ENCODE measurements around the genes SLC25A23, DENND1C, MBD3L2 and ELAVL1.

DNA sequence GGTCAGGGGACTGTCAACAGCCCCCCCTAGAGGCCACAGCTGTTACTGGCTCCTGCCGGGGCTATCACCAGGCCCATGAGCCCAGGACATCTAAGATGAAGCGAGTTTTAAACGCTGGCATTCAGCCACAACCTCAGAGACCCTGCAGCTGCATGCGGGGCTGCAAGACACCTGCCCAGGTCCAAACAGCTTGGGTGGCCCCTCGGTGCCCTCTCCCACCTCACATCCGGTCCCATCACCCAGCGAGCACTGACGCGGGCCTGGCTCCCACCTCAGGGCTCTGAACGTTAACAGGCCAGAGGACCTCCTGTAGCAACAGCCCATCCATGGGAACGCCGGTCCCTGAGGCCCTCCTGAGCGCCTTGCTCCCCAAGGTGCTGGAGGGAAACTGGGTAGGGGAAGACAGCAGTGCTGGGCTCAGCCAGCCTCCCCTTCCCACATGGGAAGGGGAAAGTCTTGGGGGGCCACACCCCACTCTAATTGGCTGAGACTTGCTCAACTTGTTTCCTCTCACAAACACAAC lies 12.0 kb downstream of the KHSRP start:
- PRO-cap, 10 experiments: peak in 3 of 10 experiments; most common minus-strand start position 286 of the sequence (in 3)

DNA sequence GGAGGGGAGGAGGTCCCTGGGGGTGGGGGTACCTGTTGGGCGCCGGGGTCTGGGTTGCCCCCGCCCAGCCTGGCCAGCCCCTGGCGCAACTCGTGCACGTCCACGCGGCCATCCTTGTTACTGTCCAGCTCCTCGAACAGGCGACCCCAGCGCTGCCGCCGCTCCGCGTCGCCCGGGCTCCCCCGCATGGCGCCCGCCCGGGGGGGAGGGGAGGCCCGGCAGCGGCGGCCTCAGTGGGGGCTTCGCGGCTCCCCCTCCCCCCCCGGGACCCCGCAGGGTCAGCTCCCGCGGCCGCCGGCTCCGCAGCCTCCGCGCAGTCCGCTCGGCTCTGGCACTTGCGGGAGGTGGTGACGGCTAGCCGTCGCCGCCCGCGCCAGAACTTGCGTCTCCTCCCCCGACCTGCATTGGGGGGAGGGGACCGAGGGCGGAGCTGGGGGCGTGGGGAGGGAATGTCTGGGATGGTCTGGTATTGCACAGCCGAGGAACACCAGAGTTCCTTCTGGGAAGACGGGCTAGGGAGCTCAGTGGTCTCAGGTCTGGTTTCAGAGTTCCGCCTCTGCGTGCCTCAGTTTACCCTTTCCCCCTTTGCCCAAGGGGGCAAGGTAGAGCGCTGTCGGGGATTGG lies at the start of gene SLC25A23:
Gene SLC25A23 (minus strand): TSS at position 352 of the 624 bp plus-strand sequence.
- PRO-cap, 10 experiments: peak in 10 of 10 experiments; most common plus-strand start position 490 of the sequence (in 10); most common minus-strand start position 346 of the sequence (in 4)

- PRO-cap, 10 experiments: no peak in any of the 10 experiments
Measured at GRCh38 chr19:6470170-6470406, 6.0 kb downstream of the CRB3 start.

GRCh38 chr19:6481599-6482414 lies at the start of gene DENND1C:
Gene DENND1C (minus strand): TSS chr19:6481787.
- PRO-cap, 10 experiments: peak in 1 of 10 experiments; most common minus-strand start chr19:6481787 (in 1)

DNA sequence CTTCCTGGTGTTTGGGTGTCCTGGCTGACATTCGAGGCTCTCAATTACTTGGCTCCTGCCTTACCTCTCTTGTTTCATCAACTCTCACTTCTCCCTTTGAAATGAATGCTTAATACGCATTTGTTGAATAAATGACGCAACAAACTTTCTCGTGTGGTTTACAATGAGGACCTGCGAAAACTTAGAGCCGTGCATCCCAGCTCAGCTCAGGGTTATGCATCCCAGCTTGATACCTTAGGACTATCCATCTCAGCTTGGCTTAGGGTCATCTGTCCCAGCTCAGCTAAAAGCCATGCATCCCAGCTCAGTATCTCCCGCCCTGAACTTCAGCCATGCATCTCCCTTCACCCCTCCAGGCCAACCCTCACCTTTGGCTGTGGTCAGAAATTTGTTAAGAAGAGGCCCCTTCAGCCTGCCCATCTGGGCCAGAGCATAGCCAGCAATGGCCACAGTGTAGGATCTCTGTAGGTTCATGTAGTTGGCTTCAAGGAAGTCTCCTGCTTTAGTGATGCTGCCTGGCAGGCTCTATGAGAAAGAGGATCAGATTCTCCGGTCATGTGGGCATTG lies 16.5 kb upstream of the TNFSF14 start:
- PRO-cap, 10 experiments: no peak in any of the 10 experiments

GRCh38 chr19:6716906-6717614 lies 3.4 kb downstream of the C3 start:
- PRO-cap, 10 experiments: no peak in any of the 10 experiments

DNA sequence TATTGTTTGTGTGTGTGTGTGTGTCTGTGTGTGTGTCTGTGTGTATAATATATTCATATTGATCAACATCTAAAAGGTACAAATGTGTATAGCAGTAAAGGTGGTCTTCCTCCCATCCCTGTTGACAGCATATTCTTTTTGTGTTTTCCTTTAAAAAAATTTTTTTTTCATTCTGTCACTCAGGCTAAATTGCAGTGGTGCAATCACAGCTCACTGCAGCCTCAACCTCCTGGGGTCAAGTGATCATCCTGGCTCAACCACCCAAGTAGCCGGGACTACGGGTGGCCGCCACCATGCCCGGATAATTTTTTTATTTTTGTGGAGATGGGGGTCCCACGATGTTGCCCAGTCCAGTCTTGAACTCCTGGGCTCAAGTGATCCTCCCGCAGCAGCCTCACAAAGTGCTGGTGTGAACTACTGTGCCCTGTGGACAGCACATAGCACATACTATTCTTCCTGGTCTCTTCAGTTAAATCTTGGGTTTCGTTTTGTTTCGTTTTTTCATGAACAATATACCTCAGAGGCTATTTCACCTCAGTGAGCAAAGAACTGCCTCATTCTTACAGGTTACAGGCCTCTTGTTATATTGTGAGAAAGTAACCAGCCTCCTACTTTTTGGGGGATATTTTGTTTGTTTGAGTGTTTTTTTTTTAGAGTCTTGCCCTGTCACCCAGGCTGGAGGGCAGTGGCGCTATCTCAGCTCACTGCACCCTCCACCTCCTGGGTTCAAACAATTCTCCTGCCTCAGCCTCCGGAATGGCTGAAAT lies 1.2 kb upstream of the C3 start:
- PRO-cap, 10 experiments: peak in 2 of 10 experiments; most common plus-strand start position 557 of the sequence (in 2); most common minus-strand start position 398 of the sequence (in 1)

DNA sequence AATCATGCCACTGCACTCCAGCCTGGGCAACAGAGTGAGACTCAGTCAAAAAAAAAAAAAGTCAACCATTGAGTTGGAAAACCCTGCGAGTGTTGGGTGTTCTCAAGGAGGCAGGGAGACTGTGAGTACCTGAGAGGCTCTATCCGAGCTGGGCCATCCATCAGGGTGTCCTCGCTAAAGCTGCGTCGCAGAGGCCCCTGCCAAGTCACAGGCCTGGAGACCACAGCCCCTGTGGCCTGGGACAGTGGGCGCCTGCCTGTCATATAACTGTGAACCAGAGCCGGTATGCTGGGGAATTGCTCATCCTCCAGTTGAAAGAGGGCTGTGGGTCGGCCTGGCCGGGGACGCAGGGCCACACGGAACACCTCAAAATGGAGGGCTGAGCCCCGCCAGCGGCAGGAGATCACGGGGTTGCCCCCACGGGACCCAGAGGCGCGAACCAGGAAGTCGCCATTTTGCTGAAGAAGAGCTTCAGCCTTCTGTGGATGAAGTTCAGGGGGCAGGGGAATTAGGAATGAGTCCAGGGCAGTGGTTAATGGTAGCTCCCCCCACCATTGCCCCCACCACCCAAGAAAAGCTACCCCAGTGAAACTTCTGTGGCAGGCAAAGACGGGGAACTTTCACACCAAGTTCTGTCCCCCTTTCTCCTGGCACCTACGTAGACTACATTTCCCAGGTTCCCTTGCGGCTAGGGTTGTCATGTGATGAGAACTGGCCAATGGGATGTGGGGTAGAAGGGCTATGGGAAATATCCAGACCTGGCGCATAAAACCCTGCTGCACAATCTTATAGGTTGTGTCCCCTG lies 6.5 kb downstream of the SH2D3A start:
- PRO-cap, 10 experiments: no peak in any of the 10 experiments

DNA sequence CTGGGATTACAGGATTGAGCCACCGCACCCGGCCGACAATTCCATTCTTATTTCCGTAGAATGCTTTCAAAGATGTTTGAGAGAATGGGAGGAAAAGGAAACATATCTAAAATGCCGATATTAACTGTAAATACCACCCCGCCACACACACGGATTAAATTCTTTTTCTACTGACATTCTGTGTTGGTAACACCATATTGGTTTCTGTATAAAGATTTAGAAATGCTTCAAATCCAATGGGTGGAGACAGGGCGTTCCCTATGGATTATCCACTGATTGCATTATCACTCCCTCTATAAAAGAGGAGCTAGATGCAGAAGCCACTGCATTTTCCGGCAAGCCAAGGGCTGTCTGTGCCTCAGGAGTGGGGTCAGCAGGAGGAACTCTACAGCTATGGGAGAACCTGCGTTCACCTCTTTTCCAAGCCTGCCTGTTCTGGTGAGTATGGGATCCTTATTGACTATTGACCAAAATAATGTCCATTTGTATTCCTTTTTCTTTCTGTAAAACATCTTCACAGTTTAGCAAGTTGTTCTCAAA lies at the start of gene MBD3L2:
Gene MBD3L2 (plus strand): TSS at position 341 of the 540 bp plus-strand sequence.
- PRO-cap, 10 experiments: no peak in any of the 10 experiments

GRCh38 chr19:7145412-7145860 lies 75.9 kb downstream of the ZNF557 start:
- PRO-cap, 10 experiments: no peak in any of the 10 experiments

DNA sequence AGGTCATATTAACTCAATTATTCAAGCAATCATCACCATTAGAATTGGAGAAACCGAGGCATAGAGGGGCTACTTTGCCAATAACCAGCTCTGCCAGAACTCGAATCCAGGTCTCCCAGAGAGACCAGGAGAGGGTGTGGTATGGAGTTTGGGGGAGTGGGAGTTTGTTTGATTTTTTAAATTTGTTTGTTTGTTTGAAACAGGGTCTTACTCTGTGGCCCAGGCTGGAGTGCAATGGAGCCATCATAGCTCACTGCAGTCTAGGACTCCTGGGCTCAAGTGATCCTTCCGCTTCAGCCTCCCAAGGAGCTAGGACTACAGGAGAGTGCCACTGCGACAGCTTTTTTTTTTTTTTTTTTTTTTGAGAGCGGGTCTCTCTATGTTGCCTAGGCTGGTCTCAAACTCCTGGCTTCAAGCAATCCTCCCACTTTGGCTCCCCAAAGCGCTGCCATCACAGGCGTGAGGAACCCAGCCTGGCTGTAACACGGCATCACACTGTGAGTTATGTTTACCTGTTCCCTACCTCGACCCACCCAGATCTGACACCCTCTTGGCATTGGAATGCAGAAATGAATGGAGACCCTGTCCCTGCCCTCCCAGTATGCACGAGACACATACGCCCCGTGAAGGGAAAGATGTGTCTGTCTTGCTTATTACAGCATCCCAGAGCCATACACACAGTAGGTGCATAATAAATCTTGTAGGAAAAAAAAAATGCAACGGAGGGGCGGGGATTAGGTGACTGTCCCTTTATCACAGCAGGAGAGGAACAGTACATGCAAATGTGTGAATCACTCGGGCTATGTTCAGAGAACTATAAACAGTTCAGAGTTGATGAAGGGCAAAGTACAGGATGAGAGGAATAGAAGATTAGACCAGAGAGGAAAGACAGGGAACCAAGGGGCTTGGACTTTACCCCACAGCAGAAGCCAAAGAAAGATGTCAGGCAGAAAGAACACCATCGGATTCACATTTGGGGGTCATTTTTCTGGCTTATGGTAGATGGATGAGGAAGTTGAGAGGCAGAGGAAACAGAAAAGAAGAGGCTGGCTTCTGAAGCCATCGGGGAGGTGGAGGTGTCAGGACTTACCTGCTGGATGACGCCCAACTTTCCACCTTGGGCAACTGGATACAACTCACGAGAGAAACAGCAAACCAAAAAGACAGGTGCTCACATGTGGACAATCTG lies 94.6 kb downstream of the INSR start:
- PRO-cap, 10 experiments: no peak in any of the 10 experiments

DNA sequence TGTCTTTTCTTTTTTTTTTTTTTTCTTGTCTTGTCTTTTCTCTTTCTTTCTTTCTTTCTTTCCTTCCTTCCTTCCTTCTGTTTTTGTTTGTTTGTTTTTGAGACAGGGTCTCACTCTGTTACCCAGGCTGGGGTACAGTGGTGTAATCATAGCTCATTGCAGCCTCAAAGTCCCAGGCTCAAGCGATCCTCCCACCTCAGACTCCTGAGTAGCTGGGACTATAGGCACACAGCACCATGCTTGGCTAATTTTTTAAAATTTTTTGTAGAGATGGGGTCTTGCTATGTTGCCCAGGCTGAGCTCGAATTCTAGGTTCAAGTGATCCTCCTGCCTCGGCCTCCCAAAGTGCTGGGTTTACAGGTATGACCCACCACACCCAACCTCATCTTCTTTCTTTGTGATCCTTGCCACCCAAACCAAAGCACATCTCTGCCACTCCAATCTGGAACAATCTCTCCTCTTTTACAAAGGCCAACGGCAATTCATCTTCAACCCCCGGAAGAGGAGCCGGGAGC lies 38.7 kb downstream of the INSR start:
- PRO-cap, 10 experiments: no peak in any of the 10 experiments

DNA sequence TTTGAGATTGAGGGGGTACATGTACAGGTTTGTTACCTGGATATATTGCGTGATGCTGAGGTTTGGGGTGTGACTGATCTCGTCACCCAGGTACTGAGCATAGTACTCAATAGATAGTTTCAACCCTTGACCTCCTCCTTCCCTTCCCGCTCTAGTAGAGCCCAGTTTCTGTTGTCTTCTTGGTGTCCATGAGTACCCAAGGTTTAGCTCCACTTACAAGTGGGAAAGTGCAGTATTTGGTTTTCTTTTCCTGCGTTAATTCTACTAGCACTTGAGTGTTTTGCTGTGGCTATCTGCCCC lies 47.1 kb downstream of the ARHGEF18 start:
- PRO-cap, 10 experiments: no peak in any of the 10 experiments

GRCh38 chr19:7789357-7789965 lies 26.4 kb downstream of the CLEC4M start:
- PRO-cap, 10 experiments: peak in 2 of 10 experiments; most common plus-strand start chr19:7789768 (in 1)

GRCh38 chr19:7914531-7914716 lies 206 bp upstream of the TGFBR3L start:
- PRO-cap, 10 experiments: no peak in any of the 10 experiments

DNA sequence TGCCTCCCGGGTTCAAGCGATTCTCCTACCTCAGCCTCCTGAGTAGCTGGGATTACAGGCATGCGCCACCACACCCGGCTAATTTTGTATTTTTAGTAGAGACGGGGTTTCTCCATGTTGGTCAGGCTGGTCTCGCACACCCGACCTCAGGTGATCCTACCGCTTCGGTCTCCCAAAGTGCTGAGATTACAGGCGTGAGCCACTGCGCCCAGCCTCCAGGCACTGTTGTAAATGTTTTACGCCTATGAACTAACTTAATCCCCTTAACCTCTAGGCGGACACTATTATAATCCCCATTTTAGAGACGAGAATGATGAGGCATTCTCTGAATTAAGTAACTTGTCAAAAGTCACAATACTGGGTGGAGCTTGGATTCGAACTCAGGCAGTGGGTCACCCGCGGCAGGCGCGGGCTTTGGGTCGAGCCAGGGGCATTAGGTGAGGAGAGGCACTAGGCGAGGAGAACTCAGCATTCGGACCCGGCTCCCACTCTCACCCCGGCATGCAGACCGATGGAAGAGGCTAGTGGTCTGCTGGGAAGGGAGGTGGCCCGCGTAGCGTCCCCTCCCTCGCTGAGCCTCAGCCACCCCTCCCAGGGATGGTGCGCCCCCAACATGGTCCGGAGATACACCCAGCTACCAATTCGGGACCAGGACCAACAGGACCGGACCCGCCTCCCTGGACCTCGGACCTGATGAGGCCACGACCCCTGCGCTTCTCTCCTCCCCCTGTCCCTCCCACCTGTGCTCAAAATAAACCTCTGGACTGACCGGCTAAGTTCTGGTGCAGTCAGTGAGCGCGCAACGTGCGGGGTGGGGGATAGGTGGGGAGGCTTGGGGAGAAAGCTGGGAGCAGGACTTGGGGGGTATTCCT lies 1.6 kb upstream of the SNAPC2 start:
- PRO-cap, 10 experiments: peak in 1 of 10 experiments; most common plus-strand start position 775 of the sequence (in 1)

- PRO-cap, 10 experiments: peak in 10 of 10 experiments; most common plus-strand start chr19:8005821 (in 10); most common minus-strand start chr19:8005641 (in 9)
Measured at GRCh38 chr19:8005454-8006372, at the start of gene ELAVL1. Gene ELAVL1 (minus strand): TSS chr19:8005641.

DNA sequence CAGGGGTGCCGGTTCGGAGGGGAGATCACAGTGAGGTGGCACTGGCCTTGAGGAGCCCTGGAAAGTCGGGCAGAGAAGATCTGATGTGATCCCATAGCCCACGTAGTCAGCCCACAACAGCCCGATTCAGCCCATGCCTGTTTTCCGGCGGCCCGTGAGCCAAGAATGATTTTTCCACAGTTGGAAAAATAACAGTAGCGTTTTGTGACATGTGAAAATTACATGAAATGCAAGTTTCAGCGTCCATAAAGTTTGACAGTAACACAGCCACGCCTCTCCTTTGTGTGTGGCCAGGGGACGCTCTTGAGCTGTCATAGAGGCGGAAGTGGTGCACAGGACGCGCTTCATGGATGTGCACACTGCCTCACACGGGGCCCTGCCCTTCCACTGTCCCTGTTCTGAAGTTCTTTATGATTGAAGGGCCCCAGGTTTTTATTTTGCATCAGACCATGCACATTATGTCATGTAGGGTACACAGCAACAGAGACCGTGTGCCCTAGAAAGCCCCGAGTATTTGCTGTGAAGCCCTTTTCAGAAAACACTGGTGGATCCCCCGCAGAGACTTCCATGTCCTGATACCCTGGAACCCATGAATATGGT lies 12.4 kb upstream of the ELAVL1 start:
- PRO-cap, 10 experiments: peak in 2 of 10 experiments; most common plus-strand start position 335 of the sequence (in 2)

DNA sequence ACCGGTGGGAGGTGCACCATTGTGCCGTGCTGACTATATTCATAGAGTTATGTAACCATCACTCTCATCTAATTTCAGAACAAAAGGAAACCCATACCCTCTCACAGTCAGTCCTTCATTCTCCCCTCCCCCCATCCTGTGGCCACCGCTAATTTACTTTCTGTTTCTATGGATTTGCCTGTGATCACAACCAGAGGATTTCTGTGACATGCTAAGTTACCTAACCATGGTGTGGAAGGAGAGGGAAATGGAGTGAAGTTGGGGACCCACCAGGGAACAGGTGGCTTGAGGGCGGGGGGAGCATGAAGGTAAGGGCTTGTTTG lies 461 bp upstream of the CCL25 start:
- PRO-cap, 10 experiments: no peak in any of the 10 experiments

GRCh38 chr19:8208631-8209078 lies 515 bp upstream of the CERS4 start:
- PRO-cap, 10 experiments: peak in 2 of 10 experiments; most common minus-strand start chr19:8208968 (in 2)